SK-N-MC (cell line): ENCODE results near the genes CHAC1 and SPTBN5.

- RRBS, result no CpG with 5 or more reads among the region's 12 CpGs
These were observed 11.9 kb downstream of the SPINT1 start for GRCh38 chr15:40855725-40856155.

DNA sequence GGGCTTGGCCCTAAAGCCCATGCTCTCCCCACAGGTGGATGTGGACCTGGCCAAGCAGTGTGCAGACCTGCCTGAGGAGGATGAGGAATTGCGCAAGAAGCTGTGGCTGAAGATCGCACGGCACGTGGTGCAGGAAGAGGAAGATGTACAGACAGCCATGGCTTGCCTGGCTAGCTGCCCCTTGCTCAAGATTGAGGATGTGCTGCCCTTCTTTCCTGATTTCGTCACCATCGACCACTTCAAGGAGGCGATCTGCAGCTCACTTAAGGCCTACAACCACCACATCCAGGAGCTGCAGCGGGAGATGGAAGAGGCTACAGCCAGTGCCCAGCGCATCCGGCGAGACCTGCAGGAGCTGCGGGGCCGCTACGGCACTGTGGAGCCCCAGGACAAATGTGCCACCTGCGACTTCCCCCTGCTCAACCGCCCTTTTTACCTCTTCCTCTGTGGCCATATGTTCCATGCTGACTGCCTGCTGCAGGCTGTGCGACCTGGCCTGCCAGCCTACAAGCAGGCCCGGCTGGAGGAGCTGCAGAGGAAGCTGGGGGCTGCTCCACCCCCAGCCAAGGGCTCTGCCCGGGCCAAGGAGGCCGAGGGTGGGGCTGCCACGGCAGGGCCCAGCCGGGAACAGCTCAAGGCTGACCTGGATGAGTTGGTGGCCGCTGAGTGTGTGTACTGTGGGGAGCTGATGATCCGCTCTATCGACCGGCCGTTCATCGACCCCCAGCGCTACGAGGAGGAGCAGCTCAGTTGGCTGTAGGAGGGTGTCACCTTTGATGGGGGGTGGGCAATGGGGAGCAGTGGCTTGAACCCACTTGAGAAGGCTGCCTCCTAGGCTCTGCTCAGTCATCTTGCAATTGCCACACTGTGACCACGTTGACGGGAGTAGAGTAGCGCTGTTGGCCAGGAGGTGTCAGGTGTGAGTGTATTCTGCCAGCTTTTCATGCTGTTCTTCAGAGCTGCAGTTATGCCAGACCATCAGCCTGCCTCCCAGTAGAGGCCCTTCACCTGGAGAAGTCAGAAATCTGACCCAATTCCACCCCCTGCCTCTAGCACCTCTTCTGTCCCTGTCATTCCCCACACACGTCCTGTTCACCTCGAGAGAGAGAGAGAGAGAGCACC, 8.7 kb downstream of the VPS18 start:
- RRBS, result 94% methylated on average over 8 of the region's 35 CpGs

- RRBS, result 4% methylated on average over 27 of the region's 40 CpGs
These were observed 560 bp downstream of the DLL4 start for GRCh38 chr15:40929702-40930098.

DNA sequence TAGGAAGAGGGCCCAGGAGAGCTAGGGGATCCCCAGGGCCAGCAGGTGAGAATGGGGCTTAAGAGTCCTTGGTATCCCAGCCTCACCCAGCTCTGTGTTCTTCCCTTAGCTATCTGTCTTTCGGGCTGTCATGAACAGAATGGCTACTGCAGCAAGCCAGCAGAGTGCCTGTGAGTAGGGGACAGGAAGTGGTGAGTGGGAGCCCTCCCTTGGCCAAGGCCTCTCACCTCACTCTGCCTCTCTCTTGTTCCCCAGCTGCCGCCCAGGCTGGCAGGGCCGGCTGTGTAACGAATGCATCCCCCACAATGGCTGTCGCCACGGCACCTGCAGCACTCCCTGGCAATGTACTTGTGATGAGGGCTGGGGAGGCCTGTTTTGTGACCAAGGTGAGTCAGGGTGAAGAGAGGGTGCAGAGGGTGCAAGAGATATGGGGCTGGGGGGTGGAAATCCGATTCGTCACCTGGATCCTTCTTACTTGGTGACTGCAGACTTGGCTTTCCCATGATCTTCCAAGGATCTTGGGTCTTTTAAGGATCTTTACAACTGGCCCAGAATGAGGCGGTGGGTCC, 3.0 kb downstream of the DLL4 start:
- RRBS, result no CpG with 5 or more reads among the region's 9 CpGs

- RRBS, result under 1% methylated on average over 8 of the region's 25 CpGs
These were observed at the start of gene CHAC1 for GRCh38 chr15:40953350-40953644. Gene CHAC1 (plus strand): TSS chr15:40953471.

- RRBS, result no CpG with 5 or more reads among the region's 4 CpGs
These were observed 36.6 kb downstream of the CHAC1 start for GRCh38 chr15:40989500-40990682.

DNA sequence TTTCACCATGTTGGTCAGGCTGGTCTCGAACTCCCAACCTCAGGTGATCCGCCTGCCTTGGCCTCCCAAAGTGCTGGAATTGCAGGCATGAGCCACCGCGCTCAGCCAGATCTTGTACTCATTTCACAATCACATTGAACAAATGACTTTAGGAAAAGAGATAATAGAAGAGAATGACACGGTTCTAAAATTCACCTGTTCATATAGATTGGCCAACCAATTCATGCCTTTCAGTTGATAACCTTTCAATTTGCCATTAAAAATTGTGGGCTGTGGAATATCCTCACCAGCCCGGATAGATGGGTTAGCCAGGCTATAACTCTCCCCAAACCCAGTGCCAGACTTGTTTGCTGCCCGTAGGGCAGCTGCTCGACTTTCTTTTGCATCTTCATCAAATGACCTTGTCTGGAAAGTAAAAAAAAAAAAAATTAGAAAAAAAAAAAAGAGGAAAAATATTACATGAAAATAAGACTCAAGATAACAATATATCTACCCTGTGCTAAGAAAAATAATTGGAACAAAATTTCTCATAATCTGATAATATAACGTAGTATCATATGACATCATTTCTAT, 44.3 kb downstream of the INO80 start:
- RRBS, result no CpG with 5 or more reads among the region's 9 CpGs

GRCh38 chr15:41258809-41259594, 27.9 kb downstream of the CHP1 start:
- RRBS, result no CpG with 5 or more reads among the region's 3 CpGs

- RRBS, result no CpG with 5 or more reads among the region's 12 CpGs
These were observed 28.7 kb downstream of the CHP1 start for GRCh38 chr15:41259644-41260262.

GRCh38 chr15:41263779-41264831, 33.0 kb downstream of the CHP1 start:
- RRBS, result no CpG with 5 or more reads among the region's 10 CpGs

- RRBS, result no CpG with 5 or more reads among the region's 9 CpGs
These were observed 49.4 kb downstream of the OIP5 start for GRCh38 chr15:41282861-41283431.

DNA sequence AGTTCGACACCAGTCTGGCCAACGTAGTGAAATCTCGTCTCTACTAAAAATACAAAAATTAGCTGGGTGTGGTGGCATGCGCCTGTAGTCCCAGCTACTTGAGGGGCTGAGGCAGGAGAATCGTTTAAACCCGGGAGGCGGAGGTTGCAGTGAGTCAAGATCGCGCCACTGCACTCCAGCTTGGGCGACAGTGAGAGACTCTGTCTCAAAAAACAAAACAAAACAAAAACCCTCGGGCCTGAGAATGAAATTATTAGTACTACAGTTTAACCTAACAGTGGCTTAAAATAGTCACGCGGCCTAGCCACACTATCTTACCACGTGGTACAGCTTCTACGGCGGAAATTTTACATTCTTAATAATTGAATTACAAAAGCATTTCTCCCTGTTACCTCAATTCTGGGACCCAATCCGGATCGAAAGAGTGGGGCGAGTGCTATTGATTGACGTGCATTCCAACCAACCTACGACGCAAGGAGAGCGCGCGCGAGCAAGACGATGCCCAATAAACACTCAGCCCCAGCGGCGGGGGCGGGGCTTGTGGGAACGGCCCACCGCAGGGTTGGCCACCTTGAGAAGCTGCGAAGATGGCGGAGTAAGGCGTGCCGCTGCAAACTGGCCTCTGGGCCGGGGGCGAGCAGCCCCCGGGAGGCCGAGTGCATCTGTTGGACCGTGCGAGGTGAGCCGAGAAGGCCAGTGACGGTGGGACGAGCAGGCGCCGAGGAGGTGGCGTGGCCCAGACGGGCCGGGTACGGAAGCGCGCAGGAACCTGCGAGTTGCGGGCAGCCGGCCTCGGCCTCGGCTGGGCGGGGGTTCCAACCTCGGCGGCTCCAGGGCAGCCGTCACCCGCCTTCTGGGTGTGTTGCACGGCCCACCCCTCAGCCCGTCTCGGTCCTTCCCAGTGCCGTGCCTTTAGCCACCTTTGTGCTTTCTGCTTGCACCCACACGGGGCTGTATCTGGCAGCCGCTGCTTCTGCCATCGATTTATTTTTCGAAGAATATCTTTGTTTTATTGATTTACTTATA, 48.6 kb downstream of the OIP5 start:
- RRBS, result 1% methylated on average over 15 of the region's 71 CpGs

DNA sequence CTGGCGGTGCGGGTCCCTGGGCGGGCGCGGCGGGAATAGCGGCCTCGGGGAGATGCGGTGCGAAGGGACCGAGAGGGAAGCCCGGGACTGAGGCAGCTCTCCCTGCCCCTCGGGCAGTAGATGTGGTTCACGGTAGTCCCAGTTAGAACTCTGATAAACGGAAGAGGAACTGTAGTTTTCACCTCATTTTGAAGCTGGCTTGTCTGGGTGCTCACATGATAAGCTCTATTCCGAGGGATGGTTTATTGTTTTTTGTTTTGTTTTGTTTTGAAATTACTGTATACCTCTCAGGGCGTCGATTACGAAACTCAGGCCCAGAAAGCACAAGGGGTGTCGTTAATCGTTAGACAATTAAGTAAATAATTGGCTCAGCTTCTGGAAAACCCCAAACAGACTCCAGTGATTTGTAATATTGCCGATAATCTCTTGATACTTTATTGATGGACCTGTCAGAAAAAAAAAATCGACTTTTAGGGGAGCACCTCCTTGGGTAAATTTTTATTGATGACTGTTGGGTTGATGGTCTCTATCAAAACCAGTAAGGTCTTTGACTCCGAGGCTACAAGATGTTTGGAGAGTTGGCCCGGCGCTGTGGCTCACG, 478 bp downstream of the NUSAP1 start:
- RRBS, result under 1% methylated on average over 6 of the region's 27 CpGs

DNA sequence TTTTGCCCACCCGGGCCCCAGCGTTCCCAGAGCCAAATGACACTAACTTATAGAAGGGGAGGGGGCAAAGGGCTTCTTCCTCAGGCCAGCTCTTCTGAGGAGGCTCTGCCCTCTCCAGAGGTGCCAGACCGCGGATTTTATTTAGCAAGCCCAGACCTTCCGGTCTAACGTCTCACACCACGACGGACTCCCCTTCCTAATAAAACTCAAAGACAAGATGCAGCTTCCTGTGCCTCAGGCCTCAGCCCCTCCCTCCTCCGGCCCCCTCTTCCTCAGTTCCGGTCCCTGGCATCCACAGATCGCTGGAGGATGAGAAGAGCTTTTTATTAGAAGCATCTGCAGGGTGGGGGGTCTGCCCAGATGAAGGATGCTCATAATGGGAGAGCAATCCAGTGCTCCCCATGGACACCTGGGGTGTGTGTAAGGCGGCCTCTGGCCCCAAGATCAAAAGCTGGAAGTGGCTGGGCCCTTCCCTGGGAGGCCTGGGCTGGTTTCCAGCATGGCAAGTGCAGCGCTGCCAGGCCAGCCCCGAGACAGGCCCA, 9.7 kb downstream of the ITPKA start:
- RRBS, result 26% methylated on average over 6 of the region's 14 CpGs

DNA sequence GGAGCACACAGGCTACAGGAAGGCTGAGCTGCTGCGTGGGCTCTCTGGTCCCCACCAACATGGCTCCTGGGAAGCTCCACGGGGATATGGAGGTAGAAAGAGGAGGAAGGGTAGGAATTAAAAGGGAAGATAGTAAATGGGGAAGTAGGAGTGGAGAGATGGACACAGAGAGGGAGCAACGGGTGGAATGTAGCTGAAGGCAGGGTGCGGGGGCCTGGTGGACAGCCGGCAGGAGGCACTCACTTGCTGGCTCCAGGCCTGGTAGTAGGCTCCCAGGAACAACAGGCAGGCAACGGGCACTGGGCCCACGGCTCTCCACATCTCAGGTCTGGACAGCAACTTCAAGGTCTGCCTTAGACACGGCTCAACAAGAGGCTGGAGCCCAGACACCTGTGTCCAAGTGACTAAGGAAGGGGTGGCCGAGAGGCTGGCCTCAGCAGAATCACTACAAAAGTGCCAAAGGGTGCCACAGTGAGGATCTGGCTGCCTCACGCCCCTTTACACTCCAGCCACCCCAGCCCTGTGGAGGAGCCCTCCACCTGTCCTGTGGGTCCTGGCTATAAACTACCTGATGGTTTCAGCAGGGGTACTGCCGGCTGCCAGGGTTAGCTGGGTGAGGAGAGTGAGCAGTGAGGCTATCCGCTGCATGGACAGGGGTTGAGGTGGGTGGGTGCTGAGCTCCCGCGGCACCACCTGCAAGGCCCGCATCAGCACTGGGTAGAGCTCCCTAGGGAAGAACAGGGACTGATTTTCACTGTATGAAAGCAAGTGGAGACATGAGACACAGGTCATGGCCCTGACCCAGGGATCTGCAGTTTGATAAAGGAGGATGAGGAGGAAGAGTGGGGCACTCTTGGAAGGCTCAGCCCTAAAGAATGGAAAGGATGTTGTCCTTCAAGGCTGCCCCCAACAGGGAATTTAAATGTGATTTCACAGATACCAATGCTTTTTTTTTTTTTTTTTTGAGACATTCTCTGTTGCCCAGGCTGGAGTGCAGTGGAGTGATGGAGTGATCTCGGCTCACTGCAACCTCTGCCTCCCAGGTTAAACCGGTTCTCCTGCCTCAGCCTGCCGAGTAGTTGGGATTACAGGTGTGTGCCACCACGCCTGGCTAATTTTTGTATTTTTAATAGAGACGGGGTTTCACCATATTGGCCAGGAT, 10.3 kb upstream of the LTK start:
- RRBS, result no CpG with 5 or more reads among the region's 20 CpGs

DNA sequence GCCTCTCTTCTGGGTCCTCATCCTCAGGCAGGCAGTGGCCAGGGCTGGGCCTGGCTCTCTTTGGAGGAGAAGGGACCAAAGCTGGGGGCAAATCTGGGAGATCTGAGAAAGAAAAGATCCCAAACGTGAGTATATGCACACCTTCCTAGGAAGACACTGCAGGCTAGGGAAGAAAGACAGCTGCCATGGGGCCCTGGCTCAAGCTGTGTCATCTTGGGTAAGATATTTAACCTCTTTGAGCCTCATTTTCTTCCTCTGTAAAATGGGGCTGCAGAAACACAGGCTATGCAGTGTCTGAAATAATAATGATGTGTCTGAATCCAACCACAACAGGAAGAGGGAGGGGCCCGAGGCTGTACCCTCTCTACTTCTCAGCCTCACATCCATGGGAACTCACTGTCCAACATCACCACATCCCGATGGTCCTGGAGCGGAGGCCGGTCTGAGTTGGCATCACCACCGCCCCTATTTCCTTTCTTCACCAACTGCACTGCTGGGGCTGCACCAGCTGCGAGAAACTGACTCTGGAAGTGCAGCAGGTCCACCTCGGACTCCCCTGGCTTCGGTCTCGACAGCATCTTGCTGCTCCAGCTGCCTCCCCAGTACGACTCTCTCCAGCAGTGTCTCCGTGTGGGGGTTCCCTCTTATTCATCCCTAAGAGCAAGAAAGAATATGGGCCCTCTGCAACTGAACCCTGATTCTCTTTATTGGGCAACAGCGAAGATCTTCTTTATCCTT, 7.3 kb downstream of the RPAP1 start:
- RRBS, result no CpG with 5 or more reads among the region's 13 CpGs

- RRBS, result 50% methylated on average over 24 of the region's 99 CpGs
These were observed 101.6 kb downstream of the TYRO3 start for GRCh38 chr15:41660231-41661353.

DNA sequence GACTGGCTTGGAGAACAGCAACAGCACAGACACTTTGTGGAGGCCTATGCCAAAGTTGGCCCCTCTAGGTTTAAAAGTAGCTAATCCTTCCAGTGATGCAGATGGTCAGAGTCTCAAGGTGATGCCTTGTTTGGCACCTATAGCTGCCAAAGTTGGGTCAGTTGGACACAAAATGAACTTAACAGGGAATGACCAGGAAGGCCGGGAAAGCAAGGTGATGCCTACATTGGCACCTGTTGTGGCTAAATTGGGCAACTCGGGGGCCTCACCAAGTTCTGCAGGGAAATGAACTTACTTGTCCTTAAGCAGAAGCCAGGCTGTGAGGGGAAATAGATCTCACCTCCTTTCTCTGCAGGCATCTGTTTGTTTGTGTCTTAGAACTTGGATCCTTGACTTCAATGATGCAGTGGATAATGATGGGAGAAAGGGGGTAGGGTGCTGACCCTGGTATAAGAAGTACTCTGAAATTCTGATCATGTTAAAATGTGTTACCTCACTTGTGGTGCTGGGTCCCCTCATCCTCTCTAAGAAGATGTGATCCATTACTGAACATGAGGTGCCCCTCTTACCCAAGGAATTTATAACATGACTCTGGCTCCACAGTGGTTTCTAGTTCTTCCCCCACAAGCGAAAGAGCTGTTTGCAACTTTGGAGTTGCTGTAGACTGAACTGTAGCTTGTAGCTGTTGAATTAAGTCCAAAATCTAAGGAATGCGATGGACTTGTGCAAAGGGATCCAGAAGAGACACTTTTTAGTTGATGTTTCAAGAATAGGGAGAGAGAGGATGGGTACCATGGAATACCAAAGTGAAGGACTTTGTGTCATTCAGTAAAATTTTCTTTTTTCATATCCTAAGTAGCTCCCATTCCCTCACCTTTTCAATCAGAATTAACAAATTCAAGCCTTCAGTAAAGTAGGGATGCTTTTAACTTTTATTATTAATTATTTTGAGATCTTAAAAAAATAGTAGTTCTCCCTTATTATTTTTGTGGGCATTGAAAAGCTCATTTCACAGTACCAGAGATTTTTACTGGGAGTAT, 7.0 kb upstream of the MAPKBP1 start:
- RRBS, result no CpG with 5 or more reads among the region's 4 CpGs

DNA sequence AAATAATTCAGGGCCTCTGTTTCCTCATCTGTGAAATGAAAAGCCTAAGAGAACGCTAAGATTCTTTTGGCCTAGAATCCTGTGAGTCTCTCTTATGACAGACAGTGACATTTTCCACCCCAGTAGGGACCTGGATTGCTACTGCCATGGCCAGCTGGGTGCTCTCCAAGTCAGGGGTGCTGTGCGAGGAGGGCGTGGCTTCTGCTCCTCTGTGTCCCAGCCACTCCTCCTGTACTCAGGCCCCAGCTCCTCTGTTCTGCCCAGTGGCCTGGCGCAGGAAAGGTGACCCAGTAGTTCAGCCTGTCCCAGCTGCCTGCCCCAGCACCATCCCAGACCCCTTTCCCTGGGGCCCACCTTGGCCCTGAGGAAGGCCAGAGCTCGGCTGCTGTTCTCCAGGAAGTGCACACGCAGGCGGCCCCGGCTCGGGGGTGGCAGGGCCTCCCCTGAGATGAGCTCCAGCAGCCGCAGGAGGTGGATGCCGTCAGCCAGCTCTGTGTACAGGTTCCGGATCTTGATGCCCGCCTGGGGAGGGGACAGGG, 1.2 kb downstream of the SPTBN5 start:
- RRBS, result 79% methylated on average over 4 of the region's 13 CpGs

- RRBS, result no CpG with 5 or more reads among the region's 17 CpGs
These were observed at the start of gene SPTBN5 for GRCh38 chr15:41893746-41894483. Gene SPTBN5 (minus strand): TSS chr15:41894053.